Measurements from ENCODE around the gene C4orf33.

DNA sequence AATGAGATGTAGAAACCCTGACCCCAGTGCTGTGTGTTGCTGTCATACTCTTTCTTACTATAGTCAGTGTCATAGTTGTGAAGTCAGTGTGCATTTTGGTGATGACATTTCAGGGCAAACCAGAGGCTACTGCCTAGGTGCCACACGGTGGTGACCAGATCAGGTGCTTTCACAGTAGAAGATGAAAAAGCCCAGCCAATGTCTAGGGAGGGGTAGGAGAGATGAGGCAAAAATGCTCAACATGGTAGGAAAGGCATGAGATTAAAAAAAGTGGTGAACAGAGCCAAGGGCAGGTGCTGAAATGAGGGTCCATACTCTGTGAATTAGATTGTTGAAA lies 185.2 kb upstream of the PGRMC2 start:
- PRO-cap, result no peak

GRCh38 chr4:128634969-128635925 lies 174.3 kb upstream of the JADE1 start:
- PRO-cap, result bidirectional peak, plus-strand start at chr4:128635549, minus-strand start at chr4:128635332; unidirectional peak, plus-strand start at chr4:128635675

DNA sequence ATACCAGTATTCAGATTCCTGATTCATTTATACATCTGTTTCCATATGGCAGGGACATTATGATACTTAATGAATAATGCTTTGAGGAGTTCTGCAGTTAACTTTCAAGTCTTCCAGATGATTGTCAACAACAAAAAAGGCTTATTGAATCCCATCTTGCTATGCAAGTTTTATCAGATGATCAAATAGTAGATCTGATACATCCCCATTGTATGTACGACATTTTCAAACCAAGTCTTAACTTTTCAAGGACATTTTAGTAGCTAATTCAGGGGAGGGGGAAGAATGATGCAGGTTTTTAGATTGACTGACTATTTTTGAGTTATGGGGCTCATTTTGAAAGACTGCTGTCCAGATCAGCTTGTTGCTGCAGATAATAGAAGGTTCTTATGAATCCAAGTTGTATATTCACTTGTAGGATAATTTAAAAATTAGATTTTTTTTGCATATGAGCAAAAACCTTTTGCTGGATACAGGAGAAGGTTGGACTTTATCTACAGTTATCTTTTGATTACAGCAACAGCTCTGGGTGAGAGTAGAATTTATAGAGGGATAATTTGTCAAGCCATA lies 64.3 kb downstream of the JADE1 start:
- PRO-cap, result no peak

DNA sequence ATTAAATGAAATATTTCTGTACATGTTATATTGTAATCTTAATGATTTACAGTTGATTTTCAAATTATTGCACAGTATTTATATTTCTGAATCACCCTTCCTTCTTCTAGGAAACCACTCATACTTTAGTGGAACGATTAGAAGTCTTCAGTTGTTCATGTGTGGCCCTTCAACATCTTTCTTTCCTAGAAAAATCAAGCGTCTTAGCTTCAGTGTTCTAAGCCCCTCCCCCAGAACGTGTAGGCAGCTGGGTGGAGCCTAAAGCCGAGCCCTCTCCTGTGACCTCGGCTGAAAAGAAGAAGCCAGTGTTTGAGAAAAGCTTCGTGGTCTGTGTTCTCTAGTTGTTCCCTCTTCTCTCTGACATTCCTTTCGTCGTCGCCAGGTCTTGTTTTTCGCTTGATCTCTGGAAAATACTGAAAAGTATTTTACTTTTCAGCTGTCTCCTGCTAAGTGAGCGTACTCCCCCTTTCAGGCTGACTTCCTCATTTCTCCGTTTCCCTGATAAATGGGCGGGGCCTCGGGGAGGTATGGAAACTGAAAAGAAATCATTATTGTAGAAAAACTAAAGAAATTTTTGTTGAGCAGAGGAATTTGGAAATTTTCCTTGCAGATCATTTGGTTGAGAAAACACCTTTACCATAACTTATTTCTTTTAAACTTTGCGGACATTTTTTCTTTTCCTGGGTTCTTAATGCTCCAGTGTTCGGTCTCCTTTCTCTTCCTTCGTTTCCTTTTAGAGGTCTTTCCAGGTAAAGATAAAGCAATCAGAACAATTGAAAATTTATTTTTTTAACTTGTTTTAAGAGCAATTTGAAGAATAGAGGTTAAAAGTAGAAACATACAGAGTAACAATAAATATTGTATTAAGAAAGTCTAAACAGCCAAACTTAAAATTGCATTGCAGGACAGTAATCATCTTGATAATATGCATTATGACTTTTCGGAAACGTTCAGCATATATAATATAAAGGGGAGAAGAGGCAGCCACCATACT lies at the start of gene C4orf33:
TSS of gene C4orf33 (plus strand) at position 269 of the 994 bp plus-strand sequence.
- PRO-cap, result bidirectional peak, plus-strand start at position 291 of the sequence, minus-strand start at position 184 of the sequence

DNA sequence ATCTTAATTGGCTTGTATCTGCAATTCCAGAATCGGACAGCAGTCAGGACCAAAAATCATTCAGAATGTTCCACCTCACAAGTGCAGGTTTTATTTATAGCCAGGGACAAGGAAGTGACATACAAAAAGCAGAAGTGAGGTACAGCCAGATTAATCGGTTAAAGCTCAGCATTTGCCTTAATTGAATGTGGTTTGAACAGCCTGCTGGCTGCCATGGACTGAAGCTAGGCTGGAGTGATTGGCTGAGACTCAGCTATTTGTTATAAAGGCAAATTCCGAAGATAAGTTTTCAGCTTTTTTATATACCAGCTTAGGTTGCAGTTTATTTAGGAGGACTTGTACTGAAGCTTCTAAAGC lies 932.6 kb downstream of the C4orf33 start:
- PRO-cap, result no peak

DNA sequence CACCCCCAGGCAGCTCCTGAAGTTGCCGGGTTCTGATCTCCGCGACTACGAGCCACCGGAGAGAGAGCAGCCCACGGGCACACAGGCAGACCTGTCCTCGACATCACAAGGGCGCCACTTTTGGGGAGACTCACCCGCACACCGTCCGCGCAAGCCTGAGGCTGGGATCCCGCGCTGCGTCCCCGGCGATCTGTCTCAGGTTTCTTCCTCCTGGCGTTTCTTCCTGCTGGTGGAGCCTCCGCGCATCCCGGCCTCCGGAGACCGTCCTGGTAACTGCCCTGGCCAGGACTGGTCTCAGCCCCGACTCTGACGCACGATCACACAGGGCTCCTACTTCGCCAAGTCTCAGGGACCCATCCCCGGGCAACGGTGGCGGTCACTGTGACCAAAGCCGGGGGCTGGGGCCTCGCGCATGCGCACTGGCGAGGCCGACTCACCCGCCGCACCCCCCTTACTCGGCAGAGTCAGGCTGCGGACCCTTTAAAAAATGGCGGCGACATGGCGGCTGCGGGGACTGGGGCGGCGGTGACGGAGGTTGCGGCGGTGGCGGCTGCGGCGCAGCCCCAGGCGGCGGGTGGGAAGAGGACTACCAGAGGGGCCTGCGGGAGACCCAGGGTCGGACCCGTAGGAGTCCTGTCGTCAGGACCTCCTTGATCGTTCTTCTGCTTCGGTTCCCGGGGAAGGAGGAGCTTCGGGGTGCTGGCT lies 1173.2 kb upstream of the PCDH10 start:
- PRO-cap, result no peak

- PRO-cap, result no peak
Observed at GRCh38 chr4:132262625-132263055, 886.5 kb upstream of the PCDH10 start.

DNA sequence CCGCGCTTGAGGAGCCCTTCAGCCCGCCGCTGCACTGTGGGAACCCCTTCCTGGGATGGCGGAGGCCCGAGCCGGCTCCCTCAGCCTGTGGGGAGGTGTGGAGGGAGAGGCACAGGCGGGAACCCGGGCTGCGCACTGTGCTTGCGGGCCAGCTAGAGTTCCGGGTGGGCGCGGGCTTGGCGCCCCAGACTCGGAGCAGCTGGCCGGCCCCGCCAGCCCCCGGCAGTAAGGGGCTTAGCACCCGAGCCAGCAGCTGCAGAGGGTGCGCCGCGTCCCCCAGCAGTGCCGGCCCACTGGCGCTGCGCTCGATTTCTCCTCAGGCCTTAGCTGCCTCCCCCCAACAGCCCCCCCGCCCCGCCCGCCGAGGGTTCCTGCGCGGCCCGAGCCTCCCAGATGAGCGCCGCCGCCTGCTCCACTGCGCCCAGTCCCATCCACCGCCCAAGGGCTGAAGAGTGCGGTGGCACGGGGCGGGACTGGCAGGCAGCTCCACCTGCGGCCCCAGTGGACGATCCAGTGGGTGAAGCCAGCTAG lies 1137.0 kb downstream of the PCDH18 start:
- PRO-cap, result no peak

GRCh38 chr4:136921329-136921753 lies 611.0 kb downstream of the PCDH18 start:
- PRO-cap, result no peak

DNA sequence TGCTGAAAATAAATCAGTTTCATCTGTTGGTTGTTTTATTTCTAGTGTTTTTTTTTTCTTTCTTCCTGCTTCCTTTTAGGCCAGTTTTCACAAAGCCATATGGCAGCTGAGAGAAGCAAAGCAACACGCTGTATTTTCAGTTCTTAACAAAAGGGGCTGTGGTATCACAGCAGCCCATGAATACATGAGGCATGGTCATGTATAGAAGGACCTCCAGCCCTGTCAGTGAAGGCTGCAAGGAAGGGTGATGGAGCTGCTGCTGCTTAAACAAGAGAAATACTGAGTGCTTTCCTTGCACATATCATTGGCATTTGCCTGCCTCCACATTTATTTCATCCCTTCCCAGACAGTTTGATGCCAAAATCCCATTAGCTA lies 172.5 kb downstream of the PCDH18 start:
- PRO-cap, result no peak

GRCh38 chr4:138666436-138666930 lies 349.1 kb upstream of the NOCT start:
- PRO-cap, result no peak

- PRO-cap, result bidirectional peak, plus-strand start at chr4:138911251, minus-strand start at chr4:138910905
Observed at GRCh38 chr4:138910446-138911434, 104.8 kb upstream of the NOCT start.

DNA sequence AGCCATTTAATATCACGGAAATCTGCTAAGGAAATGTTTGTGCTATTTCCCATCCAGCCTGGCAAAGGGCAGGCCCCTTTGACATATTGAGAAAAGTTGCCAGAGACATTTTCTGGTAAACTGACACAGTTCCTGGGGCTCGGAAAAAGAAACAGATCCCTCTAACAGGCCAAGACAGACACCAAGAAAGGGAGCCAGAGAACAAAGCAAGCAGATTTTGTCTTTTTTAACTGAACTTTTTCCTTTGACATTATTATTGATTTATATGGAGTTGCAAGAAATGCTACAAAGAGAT lies 33.4 kb upstream of the NOCT start:
- PRO-cap, result no peak

DNA sequence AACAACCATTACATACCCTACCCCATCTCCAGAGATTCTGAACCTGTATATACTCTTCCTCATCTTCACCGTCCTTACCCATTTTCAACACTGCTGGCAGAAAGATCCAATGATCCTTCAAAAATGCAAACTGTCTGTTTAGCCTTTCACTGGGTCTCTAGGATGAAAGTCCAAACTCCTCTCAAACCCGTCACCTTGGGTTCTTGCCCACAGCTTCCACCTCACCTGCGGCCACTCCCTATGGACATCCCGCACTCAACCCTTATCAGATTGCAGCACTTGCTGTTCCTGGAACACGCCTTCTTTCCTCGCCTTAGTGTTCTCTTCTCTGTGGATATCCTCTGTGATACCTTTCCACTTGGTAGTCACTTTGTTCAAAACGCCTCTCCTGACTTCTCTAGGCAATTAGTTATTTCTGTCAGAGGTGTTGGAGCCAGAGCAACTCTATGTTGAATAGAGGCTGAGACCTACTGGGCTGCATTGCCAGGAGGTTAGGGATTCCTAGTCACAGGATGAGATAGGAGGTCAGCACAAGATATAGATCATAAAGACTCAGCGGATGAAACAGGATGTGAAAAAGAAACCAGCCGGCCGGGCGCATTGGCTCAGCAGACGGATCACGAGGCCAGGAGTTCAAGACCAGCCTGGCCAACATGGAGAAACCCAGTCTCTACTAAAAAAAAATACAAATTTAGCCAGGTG lies 4.2 kb upstream of the NOCT start:
- PRO-cap, result no peak

- PRO-cap, result no peak
Observed at GRCh38 chr4:139047490-139048554, 32.2 kb downstream of the NOCT start.

DNA sequence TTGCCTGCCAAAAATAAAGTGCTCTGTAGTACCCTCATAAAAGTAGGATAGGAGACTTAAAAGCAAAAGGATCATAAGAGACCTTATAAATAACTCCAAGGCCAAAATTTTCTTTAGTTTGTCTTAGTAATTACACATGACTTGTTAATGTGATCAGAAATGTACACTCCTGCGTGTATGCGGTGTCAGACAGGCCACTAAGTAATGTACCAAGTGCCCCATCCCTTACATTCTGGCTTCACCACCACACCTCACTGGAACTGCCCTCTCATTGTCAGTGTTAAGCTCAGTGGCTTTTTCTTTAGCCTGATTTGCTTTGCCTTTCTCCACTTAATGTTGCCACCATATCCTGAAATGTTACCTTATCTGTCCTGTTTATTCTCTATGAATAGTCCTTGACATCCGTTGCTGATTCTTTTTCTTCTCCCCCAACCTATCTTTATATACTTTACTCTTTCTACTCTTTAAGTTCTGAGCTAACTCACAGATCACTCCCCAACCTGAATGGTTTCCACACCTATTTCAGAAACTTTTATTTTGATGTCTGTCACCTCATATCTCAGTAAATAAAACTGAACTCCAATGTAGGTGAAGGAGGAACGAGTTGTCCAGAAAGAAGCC lies 38.9 kb downstream of the NOCT start:
- PRO-cap, result no peak

- PRO-cap, result bidirectional peak, plus-strand start at chr4:139178107, minus-strand start at chr4:139177905
Observed at GRCh38 chr4:139177750-139178785, 1.1 kb upstream of the ELF2 start.

- PRO-cap, result no peak
Observed at GRCh38 chr4:139207712-139208736, 31.0 kb upstream of the ELF2 start.

- PRO-cap, result no peak
Observed at GRCh38 chr4:139351043-139351500, 48.8 kb upstream of the NDUFC1 start.

- PRO-cap, result no peak
Observed at GRCh38 chr4:139359563-139360079, 57.3 kb upstream of the NDUFC1 start.